ENCODE results near the gene FGF4.

DNA sequence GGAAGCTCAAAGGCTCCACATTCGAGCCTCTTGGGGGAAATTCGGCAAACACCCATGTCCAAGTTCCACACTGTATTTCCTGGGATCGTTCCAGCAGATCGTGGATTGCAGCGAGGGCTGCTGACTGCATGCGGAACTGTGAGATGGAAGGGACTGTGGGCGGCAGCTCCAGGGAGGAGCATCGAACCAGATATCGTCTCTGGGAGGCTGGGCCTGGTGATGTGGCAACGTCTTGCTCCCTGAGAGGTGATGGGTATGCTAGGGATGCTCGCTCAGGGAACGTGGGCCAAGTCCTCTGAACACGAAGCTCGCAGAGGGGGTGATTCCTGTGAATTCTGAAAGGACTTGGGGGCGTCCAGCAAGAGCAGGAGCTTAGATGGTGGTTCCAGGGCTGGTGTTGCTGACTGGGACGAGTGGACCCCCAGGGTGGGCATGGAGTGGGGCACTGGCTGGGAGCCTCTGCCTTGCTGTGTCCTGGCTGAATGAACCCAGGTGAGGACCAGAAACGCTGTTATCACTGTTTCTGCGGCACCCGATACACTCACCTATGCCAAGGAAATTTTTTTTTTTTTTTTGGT, 3.2 kb downstream of the SMIM38 start:
- PRO-cap, result no peak

DNA sequence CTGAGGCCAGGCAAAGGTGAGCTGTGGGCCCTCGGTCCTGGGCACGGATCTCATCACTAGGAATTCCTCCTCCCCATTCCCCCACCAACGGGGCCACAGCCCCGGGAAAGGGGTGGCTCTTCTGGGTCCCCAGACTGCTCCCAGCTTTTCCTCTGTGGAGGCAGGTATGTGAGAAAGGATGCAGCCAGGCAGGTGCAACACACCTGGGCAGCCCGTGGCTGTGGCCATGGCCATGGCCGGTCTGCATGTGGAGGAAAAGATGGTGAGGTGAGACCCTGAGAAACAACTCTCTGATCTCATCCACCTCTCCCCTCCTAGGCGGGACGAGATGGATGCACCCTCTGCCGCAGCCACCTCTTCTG, 10.4 kb downstream of the SMIM38 start:
- PRO-cap, result no peak

DNA sequence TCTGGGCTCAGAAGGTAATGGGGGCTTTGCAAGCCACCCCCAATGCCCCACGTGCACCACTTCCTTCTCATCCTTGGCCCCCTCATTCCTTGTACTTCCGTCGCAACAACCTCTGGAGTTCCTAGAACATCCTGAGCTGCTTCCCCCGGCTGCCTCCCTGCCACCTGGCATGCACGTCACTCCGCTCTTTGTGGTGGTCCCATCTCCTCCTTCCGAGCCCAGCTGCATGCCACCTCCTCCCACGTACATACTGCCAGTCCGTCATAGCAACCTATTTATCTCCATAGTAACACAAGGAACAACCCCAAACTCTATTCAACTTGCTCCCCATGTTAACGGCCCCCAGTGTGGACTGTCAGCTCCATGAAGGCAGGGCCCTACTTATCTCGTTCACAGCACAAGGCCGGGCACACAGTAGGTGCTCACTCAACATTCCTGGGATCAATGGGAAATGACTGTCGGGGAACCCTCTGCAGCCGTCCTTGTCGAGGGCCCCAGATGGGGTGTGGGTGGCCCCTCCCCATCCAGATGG, 4.0 kb downstream of the MYEOV start:
- PRO-cap, result no peak

DNA sequence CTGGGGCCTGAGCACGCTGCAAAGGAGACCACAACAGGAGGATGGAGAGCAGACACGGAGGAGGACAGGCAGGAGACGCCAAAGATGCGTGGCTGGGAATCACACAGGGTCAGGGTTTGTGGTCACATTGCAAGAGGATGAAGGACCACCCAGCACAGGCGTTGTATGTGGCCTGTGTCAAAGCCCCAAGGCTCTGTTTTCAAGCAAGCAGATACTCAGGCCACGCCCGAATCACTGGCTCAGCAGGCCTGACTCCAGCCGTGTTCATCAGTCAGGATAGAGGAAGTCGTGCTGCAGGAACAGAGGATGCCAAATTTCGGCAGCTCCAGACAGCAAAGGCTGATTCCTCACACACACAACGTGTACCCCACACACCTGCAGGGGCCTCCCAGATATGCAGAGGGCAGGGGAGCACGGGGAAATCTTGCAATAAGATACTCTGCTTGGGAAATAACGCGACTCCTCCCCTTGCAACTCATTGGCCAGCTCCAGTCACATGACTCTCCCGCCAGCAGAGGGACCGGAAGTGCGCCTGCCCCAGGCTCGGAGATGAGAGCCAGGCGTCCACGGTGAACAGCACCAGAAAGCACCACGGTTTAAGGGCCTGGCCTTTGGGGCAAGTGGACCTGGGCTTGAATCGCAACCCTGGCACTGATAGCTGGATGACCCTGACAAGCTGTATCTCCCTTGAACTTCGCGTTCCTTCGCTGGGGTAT, 88.2 kb downstream of the MYEOV start:
- PRO-cap, result unidirectional peak, plus-strand start at position 549 of the sequence

DNA sequence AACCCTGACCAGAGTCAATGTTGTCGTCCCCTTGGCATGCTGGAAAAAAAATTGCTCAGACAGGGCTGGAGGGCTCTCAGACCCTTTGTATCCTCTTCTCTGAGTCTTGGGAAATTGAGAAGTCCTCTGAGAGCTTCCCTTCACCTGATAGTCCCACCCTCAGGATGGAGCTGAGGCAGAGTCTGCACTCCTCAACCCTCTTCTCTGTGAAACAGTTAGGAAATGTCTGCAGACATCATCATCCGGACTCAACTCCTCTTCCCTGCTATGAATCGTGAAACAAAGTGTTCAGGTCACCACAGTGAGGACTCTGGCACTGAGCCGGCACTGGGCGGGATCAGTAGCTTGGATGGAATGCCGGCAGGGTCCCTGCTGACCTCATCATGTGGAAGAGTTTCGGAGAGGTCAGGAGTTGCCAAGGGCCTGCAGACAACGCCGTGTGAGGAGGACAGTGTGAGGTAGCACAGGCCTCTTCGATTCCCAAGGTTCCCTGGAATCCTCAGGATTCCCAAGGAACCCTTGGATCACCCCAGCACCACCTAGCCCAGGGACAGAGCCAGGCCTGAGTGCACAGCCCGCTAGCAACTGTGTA, 160.4 kb upstream of the CCND1 start:
- PRO-cap, result no peak

DNA sequence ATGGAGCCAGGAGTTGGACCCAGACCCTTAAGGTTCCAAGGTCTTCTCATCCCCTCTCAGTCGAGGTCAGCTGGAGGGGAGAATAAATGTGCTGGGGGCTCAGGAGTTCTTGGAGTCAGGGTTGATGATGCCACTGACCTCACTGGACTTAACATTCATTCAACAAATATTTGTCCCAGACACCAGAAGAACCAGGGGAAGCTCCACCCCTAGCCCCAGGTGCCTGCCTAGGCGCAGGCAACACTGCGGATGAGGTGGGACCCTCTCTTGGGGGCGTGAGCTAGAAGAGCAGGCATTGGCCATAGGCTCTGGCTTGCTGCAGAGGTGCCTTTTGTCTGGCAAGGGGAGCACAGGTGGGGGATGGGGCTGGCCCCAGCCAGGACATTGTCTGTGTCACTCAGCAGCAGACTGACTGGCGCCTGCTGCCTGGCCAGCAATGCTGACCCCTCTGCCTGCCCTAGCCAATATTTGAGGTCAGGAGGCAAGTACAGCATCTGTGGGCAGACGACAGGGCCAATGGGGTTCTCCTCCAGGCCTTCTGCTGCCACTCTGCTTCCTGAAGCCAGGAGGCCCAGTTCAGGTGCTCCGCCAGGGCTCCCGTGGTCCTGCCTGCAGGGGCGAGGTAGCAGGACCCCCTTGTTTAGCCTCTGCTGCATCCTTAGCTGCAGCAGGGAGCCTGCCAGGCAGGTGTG, 155.6 kb upstream of the CCND1 start:
- PRO-cap, result no peak

- PRO-cap, result no peak
Measured at GRCh38 chr11:69634616-69635183, 6.3 kb upstream of the CCND1 start.

GRCh38 chr11:69637613-69638051, 3.3 kb upstream of the CCND1 start:
- PRO-cap, result no peak

DNA sequence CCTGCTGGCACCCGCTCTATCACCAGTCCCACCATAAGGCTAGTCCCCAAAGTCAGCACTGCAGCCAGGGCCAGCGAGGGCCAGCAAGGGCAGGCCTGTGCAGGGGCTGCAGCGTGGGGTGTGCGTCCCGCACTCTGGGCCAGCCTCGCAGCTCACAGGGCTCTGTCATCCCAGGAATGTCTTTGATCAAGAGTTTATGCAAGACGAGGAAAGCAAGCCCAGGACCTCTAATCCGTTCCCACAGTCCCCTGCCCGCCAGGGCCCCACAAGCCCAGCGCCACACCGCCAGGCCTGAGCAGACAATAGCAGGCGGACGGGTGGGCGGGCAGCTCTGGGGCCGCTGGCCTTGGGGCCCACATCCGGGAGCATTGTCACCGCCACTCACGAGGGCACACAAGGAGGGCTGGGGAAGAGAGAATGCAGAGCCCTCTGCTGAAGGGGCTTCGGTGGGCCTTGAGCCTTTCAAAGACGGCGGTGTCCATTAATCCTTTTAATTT, 17.1 kb downstream of the LTO1 start:
- PRO-cap, result no peak

DNA sequence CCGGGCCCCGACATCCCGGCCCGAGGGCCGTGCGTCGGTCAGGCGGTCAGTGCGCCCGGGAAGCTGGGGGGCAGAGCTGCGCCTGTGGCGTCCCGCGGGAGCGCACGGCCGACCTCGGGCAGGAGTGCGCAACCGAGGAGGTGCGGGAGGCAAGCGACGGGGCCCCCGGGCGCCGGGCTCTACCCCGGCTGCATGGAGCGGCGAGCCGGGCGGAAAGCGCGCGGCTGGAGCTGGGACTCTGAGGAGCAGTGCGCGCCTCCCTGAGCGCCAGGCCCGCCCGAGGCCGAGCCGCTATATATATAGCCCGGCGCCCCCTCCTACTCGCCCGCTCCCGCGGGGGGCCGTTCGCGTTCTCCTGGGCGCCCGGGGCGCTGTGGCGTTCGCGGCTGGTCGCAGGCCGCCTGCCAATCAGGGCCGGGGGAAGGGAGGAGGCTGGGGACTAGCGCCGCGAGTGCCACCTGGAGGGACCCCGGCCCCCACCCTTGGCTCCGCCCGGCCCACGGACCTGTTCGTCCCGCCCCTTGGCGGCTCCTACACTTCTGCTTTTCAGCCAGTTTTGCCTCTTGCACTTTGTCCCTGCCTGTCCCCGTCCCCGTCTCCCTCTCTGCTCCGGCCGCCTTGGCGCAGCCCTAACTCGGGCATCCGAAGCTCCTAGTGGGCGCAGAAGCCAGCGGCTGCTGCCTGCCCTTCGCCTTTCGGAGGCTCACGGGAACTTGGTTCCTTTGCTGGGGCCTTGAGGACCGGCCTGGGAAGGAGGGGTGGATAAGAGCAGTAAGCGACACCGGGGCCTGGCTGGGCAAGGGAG, at the start of gene FGF4:
TSS of gene FGF4 (minus strand) at position 271 of the 805 bp plus-strand sequence.
- PRO-cap, result no peak

- PRO-cap, result no peak
Measured at GRCh38 chr11:69840426-69840989, 21.3 kb upstream of the FGF3 start.

GRCh38 chr11:69854902-69855220, 35.6 kb upstream of the FGF3 start:
- PRO-cap, result no peak

- PRO-cap, result no peak
Measured at GRCh38 chr11:69867774-69868188, 48.6 kb upstream of the FGF3 start.

DNA sequence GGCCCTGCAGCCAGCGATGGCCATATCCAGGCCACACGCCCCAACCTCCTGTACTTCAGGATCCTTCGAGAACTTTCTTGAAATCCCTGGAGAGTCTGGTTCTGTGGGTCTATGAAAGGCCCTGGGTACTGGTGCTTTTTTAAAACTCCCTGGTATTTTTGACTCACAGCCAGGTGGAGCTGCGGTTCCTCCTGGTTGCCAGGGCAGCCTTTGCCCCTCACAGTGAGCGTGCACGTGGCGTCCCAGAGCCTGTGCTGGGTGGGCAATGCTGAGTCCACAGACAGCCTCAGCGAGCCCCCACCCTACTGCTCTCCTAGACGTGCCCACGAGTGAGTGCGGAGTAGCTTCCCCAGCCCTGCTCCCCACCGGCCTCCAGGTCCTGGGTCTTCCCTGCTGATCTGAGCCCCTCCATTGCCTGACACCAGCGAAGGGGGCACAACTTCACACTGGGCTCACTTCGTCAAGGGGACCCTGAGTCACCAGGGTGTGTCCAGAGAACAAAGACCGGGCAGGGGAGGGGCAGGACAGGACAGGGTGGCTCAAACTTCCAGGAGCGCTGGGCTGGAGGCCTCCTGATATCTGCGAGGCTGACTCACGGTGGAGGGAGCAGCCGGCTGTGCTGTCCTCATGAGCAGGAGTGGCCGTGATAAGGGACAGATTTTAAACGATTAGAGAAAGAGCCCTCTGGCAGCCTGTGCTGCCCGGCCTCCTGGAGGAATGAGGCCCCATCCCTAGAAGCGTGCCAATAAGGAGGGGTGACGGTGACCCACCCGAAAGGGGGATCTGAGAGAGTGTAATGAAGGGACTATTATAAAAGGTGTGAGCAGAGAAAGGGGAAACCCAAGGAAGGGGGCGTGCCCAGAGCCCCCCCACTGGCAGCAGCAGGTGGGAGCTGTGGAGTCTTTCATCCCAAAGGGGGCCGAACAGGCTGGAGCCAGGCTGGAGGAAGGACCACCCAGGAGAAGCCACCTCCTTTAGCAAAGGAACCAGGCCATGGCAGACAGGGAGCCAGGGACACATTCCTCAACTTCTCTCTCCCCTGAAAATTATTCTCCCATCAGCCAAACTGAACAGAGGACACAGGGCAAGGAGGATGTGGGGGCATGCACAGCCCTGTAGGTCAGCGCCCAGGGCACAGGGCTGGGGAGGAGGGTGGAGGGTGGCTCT, 129.3 kb upstream of the FGF3 start:
- PRO-cap, result unidirectional peak, plus-strand start at position 590 of the sequence

GRCh38 chr11:69974463-69975021, 103.6 kb upstream of the ANO1 start:
- PRO-cap, result no peak

GRCh38 chr11:69987845-69988881, 90.0 kb upstream of the ANO1 start:
- PRO-cap, result no peak

GRCh38 chr11:70072235-70072729, 5.8 kb upstream of the ANO1 start:
- PRO-cap, result no peak

- PRO-cap, result no peak
Measured at GRCh38 chr11:70080589-70081130, 2.5 kb downstream of the ANO1 start.

- PRO-cap, result no peak
Measured at GRCh38 chr11:70111161-70111987, 33.3 kb downstream of the ANO1 start.

DNA sequence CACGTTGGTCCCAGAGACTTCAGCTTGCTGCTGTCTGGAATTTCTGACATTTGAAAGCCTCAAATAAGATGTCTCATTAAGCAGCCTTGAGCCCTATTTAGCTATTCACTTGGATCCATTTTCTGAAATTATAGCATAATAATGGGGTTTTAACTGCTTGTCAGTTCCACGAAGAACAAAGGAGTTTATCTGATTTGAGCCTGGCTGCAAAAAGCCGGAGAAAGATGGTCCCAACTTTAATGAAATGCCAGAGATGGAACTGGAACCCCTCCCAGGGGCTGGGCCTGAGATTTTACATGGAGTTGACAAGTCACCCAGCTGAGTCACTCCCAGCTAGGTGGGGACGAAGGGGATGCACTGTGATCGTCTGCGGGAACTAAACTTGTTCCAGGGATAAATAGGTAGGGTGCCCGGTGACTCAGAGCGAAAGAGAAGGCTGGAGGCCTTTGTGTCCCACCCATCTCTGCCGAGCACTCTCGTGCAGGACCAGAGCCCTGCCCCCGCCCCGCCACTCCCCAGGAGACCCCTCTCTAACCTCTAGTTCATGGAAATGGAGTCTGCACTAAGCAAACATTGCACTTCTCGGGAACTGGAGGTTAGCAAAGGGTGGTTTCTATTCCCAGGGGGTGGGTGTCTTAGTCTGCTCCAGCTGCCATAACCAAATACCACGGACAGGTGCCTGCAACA, 60.9 kb upstream of the FADD start:
- PRO-cap, result no peak

All from Metastatic Lung Carcinoma in the Adrenal Gland (tissue), 1 donor.